ENCODE measurements around the genes ELSPBP1, GRWD1, FUT1 and FGF21.

GRCh38 chr19:47489805-47490251 is 5.8 kb upstream of the KPTN start:
- PRO-cap, 2 experiments: no peak in any of the 2 experiments

- PRO-cap, 2 experiments: no peak in any of the 2 experiments
Observed at GRCh38 chr19:47507339-47507759, 7.5 kb downstream of the NAPA start.

DNA sequence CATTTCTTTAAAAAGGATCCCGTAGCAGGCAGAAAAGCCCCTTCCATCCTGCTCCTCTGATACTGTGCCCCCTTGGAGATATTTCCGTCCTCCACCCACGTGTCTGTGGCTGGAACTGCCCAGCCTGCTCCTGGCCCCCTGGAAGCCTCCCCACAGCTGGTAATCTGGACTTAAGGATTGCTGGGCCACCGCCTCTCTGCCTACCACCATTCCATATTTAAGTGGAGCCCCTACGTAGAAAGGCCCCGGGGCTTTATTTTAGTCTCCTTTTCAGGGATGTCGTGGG is 2.8 kb upstream of the NOP53 start:
- PRO-cap, 2 experiments: no peak in any of the 2 experiments

GRCh38 chr19:47752282-47752793 is 7.0 kb downstream of the NOP53 start:
- PRO-cap, 2 experiments: no peak in any of the 2 experiments

DNA sequence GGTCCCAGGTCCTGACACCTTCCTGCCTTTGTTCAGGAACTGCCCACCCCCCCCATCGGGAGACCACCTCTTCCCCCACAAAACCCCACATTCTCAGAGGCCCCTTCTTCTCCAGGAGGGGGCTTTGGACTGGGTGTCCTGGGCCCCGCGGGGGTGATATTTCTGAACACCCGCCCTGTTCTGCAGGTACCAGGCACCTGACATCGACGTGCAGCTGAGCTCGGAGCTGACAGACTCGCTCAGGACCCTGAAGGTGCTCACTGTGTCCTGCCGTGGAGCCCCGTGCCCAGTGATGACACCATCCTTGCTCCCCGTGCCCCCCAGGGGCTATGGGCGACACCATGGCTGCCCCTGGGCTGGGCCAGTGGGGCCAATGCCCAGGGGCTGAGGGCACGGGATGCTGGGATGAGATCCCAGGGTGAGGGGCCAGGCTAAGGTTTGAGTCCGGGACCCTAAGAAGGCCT is 10.3 kb downstream of the NOP53 start:
- PRO-cap, 2 experiments: no peak in any of the 2 experiments

DNA sequence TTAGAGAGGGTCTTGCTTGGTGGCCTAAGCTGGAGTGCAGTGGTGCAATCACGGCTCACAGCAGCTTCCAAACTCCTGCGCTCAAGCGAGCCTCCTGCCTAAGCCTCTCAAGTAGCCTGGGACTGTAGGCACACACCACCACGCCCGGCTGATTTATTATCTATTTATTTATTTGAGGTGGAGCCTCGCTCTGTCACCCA is 1.0 kb upstream of the SELENOW start:
- PRO-cap, 2 experiments: no peak in any of the 2 experiments

DNA sequence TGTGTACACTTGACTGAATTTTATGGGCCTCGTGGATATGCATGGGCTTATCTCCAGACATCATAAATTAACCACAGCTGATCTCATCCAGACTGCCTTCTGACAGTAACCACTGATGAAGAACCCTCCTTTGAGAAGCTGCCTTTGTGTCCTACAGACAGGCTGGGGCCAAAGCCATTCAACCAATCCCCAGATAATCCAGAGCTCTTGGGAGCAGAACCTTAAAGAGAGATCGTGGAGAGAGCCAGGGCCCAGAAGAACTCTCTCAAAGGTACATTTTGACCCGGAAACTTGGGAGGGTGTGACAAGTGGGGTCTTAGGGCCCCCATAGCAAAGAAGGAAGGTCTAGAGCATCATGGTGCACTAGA is at the start of gene ELSPBP1:
Gene ELSPBP1, plus strand, starts transcription at position 92 of the 368 bp plus-strand sequence.
- PRO-cap, 2 experiments: no peak in any of the 2 experiments

- PRO-cap, 2 experiments: peak in 2 of 2 experiments; most common plus-strand start chr19:48204112 (in 2); most common minus-strand start chr19:48203952 (in 2)
Observed at GRCh38 chr19:48203650-48204535, 33.4 kb downstream of the ZSWIM9 start.

- PRO-cap, 2 experiments: no peak in any of the 2 experiments
Observed at GRCh38 chr19:48256818-48257213, 1.1 kb upstream of the CARD8 start.

- PRO-cap, 2 experiments: peak in 2 of 2 experiments; most common minus-strand start chr19:48398715 (in 1)
Observed at GRCh38 chr19:48398422-48398881, 5.0 kb downstream of the GRIN2D start.

GRCh38 chr19:48445600-48446617 is at the start of gene GRWD1:
GRWD1 (plus strand) TSS chr19:48445983.
- PRO-cap, 2 experiments: peak in 2 of 2 experiments; most common plus-strand start chr19:48445989 (in 2); most common minus-strand start chr19:48445866 (in 1)

GRCh38 chr19:48465004-48465225 is 4.3 kb upstream of the CYTH2 start:
- PRO-cap, 2 experiments: no peak in any of the 2 experiments

- PRO-cap, 2 experiments: peak in 1 of 2 experiments; most common minus-strand start chr19:48553930 (in 1)
Observed at GRCh38 chr19:48553638-48554119, 1.7 kb downstream of the SULT2B1 start.

- PRO-cap, 2 experiments: no peak in any of the 2 experiments
Observed at GRCh38 chr19:48674375-48674902, 1.6 kb upstream of the NTN5 start.

DNA sequence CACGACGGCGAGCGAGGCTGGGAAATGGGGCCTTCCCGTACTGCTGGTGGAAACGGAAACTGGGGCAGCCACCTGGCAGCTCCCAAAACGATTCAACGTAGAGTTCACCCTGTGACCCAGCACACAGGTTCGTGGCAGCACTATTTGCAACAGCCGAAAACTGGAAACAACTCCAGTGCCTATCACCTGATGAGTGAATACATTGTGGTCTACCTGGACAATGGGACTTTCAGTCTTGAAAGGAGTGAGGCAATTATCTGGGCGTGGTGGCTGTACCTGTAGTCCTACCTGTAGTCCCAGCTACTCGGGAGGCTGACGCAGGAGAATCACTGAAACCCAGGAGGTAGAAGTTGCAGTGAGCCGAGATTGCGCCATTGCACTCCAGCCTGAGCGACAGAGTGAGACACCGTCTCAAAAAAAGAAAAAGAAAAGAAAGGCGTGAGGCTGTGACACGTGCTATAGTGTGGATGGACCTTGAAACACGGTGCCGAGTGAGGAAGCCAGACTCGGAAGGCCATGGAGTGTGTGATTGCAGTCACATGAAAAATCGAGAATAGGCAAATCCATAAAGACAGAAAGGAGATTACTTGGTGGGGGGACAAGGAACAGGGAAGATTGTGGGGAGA is 4.0 kb upstream of the NTN5 start:
- PRO-cap, 2 experiments: peak in 1 of 2 experiments; most common plus-strand start position 332 of the sequence (in 1); most common minus-strand start position 97 of the sequence (in 1)

- PRO-cap, 2 experiments: peak in 2 of 2 experiments; most common plus-strand start chr19:48752917 (in 1); most common minus-strand start chr19:48752632 (in 2)
Observed at GRCh38 chr19:48752204-48753224, at the start of gene FUT1. FUT1 (minus strand) TSS chr19:48752641.

DNA sequence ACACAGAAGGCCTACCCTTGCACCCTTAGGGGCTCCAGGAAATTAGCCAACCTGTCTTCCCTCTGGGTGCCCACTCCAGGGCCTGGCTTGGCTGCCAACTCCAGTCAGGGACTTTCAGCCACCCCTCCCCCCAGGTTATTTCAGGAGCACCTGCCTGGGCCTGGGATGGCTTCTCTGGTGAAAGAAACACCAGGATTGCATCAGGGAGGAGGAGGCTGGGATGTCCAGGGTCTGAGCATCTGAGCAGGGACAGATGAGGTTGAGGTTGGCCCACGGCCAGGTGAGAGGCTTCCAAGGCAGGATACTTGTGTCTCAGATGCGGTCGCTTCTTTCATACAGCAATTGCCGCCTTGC is at the start of gene FGF21:
Gene FGF21, plus strand, starts transcription at position 250 of the 354 bp plus-strand sequence.
- PRO-cap, 2 experiments: no peak in any of the 2 experiments

DNA sequence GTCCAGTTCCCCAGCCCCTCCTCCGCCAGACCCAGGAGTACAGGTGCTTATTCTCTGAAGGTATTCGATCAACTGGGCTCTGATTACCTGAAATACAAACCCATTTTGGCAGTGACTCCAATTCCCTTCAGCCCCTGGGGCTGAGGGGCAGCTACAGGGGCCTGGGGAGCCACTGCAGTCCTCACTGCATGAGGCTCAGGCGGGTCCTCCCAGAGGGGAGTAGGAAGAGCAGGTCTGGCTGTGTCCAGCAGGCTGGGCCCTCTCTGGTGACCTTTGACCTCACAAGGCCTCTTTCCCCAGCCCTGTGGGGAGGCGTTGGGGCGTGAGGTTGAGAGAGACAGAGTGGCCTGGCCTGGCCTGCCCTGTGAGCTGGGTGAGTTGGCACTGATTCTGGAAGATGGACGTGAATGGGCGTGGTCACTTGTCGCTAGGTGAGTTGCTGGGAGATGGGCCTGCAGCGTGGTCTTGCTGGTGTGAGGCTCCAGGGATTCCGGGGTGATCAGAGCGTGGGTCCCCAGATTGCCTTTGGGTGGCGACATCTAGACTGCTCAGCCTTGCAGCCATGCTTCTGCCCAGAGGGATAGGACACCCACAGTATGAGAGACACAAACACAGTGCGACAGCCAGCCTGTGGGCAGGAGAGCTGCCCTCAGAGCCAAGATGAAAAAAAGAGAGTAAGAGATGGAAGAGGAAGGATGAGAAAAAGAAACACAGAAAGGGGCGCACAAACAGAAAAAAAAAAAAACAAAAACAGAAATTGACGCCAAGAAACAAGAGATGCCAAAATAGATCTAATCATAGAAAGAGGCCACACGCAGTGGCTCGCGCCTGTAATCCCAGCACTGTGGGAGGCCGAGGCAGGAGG is 2.9 kb downstream of the BCAT2 start:
- PRO-cap, 2 experiments: no peak in any of the 2 experiments

DNA sequence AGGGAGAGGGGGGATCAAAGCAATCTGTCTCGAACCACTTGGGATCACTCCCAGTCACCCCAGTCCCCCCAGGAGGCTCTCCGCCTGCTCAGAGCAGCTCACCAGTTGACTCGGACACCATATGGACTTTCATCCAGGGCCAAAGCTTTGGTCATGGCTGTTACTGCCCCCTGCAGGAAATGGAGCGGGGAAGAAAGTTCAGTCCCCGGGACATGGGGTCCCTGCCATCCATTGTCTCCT is 2.7 kb upstream of the BCAT2 start:
- PRO-cap, 2 experiments: no peak in any of the 2 experiments

DNA sequence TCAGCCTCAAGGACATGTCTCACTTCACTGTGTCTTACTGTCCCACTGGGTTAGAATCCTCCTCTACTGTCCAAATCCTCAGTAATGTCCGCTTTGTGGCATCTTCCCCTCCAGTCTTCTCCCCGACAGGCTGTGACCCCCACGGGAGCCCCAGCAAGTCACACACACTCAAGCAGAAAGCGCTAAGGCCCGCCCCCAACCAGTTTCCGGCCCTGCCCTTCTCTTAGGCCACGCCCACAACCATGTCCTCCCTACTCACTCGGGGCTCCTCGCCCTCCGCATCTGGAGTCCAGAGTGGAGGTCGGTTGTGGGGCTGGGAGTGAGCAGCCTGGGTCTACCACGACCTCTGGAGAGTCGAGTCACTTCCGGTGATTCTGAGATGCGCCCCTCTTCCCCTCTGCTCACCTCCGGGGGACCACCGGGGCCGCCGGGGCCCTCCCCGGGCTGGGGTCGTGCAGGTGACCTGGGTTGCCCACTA is 9.2 kb downstream of the PLEKHA4 start:
- PRO-cap, 2 experiments: no peak in any of the 2 experiments